Subcutaneous adipose tissue (tissue), 3 donors: ENCODE results near the genes CYP17A1 and GSTO2.

DNA sequence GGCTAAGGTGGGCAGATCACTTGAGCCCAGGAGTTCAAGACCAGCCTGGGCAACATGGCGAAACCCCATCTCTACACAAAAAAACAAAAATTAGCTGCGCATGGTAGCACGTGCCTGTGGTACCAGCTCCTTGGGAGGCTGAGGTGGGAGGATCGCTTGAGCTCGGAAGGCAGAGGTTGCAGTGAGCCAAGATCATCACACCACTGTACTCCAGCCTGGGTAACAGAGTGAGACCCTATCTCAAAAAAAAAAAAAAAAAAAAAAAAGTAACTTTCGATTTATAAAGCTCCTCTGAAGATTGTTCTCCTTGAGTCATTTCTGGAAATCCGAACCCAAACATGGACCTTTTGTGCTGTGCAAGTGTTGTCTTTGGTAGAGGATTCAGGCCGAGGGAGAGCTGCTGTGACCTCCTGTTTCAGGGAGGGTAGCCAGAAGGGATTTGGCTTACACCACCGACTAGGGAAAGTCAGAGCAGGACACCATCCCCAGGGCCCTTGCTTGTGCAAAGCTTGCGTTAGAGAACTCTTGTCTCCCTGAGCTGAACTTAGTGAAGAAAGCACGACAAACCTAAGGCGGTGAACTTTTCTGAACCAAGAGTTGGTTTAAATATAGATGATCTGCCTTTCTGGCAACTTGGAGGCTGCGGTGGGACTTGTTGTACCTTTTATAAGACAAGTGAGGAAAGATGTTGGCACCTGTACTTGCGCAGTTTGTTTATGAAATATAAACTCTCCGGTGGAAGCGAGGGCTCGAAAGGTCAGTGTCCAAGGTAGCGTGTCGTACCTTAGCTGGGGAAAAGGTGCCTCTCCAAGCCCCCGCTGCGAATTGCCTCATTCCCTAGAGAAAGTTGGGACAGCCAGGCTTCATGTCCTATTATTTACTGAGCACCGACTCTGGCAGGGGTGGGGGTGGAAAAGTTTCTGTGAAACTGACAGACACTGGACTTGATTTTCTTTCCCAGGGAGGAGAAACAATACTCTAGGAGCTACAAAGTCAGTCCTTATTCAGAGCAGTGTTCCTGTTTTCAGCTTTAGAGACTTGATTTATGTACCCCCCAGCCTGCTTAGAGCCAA lies 31.5 kb downstream of the WBP1L start:
- PRO-cap, result no peak
- RAMPAGE, long total RNA, 3 experiments, result no peak in any of the 3 experiments

DNA sequence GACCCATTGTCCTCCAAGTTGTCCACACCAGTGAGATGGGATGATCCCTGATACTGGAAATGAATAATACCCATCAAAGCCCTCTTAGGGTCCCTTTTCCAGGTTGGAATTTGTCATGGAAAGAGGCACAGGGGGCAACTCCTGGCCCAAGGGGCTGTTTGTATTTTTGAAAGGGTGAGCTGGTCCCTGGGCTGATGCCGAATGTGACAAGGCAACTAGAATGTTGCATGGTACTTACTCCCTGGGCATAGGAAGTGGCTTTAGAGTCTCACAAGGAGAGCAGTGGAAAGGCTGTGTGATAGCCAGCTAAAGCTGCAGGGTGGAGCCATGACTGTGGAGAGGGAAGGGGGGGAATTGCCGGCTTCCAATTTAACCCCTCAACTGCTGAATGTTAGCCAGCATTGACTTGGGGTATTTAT lies 37.2 kb downstream of the WBP1L start:
- PRO-cap, result no peak
- RAMPAGE, long total RNA, 3 experiments, result no peak in any of the 3 experiments

- PRO-cap, result no peak
- RAMPAGE, long total RNA, 3 experiments, result no peak in any of the 3 experiments
Measured at GRCh38 chr10:102837086-102837976, at the start of gene CYP17A1. TSS of gene CYP17A1 (minus strand) at chr10:102837413.

- PRO-cap, result no peak
- RAMPAGE, long total RNA, 3 experiments, result no peak in any of the 3 experiments
Measured at GRCh38 chr10:103476177-103476828, 2.7 kb downstream of the CALHM3 start.

DNA sequence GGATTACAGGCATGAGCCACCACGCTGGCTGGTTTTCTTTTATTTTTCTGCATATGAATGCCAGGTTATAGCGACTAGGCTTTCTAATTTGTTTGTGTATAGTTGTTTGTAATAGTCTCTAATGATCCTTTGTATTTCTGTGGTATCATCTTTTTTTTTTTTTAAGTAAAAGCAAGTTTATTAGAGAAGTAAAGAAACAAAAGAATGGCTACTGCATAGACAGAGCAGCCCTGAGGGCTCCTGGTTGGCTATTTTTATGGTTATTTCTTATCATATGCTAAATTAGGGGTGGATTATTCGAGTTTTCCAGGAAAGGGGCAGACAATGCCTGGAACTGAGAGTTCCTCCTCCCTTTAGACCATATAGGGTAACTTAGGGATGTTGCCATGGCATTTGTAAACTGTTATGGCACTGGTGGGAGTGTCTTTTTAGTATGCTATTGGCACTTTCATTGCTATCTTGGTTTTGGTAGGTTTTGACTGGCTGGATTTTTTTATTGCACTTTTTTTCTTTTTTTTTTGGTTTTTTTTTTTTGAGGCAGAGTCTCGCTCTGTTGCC lies 33.4 kb downstream of the NEURL1 start:
- PRO-cap, result no peak
- RAMPAGE, long total RNA, 3 experiments, result no peak in any of the 3 experiments

GRCh38 chr10:103594696-103595876 lies 101.6 kb downstream of the NEURL1 start:
- PRO-cap, result no peak
- RAMPAGE, long total RNA, 3 experiments, result no peak in any of the 3 experiments

GRCh38 chr10:103649430-103649848 lies 155.9 kb downstream of the NEURL1 start:
- PRO-cap, result no peak
- RAMPAGE, long total RNA, 3 experiments, result no peak in any of the 3 experiments

DNA sequence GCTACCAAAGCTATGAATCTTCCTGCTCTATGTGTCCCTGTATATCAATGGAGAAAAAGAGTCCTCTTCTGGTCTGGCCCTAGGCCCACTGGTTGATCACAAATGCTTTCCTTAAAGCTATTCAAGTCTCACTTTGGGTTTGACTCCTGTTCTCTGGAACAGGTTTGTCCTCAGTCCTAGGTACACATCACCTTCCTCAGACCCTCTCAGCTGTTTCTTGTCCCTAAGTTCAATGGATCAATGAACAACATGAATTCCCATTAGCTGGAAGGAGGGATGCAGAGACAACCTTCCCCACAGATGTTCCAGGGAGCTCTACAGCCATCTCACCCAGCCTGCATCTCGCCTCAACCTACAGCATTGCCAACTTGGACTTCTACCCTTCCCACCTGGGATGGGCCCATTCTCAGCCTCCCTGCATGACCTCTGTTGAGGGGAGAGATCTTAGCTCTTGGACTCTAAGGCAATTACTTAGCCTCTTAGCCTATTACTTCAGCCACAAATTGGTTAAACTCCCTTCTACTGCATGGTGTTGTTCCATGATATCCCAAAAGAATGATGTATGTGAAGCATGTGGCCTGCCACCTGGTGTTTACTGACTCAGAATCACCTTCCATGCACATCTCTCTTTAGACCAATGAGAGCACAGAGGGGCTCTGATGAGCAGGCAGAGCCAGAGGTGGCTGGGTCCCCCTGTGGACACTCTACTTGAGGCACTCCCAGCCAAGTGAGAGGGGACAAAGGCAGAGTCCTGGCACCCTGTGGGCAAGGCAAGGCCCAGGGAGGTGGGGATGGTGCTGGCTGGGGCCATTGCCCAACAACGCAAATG lies 164.2 kb downstream of the NEURL1 start:
- PRO-cap, result no peak
- RAMPAGE, long total RNA, 3 experiments, result no peak in any of the 3 experiments

- PRO-cap, result no peak
- RAMPAGE, long total RNA, 3 experiments, result no peak in any of the 3 experiments
Measured at GRCh38 chr10:103691977-103692352, 163.4 kb downstream of the SH3PXD2A start.

DNA sequence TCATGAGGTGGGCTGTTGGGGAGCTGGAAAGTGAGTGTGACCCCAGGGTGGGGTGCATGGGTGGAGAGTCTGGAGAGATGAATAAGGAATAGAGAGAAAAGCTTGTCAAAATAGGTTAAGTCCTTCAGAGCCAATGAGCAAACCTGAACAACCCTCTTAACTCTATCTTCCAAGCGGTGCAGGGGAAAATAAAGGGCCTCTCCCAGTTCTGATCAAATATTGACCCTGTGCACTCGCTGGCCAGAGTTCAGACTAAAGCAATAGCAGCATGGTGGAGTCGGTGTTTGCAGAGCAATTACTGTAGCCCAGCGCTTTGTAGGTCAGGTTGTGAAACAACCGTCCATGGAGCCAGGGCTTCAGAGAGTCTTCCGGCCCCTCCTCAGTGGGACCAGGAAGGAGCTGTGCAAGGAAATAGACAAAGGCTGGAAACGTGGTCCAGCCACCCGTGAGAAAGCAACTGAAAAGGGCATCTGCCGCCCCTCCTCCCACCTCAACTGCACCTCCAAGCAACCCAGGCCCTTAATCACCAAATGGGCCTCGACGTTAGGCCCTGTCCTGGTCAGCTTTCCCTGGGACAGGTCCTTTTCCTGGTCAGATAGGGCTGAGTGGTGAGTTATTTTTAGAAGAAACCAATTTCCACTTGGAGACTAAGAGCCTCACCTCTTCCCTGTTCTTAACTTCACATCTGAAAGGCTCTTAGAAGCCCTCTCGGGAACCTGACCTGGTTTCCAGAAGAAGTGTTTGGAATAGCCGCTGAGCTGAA lies 61.1 kb downstream of the SH3PXD2A start:
- PRO-cap, result no peak
- RAMPAGE, long total RNA, 3 experiments, result no peak in any of the 3 experiments

DNA sequence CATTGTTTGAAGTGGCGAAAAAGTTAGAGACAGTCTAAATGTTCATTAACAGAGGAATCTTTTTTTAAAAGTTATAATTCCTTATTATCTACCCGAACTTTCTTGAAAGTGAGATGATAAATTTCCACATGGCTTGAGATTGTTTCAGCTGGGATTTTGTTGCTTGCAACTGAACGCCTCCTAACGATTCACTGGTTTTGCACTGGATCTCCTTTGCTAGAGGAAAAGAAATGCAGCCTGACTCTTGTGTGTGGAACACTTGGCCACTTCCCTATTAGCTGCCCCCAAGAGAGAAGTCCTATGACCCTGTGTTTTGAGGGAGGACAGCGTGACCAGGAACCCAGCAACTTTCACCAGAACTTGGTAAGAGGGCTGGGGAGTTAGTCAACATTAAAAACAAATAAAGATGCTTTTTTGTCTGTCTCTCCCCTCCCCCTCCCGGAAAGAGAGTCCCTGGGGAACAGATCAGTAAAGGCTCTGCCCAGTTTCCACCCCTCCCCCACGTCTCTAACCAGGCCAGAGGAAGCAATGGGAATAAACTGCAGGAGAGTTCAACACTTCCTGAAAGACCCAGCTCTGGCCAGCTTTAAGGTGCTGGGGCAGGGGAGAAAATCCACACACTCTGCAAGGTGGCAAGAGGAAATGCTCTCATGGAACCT lies 21.7 kb downstream of the SH3PXD2A start:
- PRO-cap, result no peak
- RAMPAGE, long total RNA, 3 experiments, result no peak in any of the 3 experiments

DNA sequence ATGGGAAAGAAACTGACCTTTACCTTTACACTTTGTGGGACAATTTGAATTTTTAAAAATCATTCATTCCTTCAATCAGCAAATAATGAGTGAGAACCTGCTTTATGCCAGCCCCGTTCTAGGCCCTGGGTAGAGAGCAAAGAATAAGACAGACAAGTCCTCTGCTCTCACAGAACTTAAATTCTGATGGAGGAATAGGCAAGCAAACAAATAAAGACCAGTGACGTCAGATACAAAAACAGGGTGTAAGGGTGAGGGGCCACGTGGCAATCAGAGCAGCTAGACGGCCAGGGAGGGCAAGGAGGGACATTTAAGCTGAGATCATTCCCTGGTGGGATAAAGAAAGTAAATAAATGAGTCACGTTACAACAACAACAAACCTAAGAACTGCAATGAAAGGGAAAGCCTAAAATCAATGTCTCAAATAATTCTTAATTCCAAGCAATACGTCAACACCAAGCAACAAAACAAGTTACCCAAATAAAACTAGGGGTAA lies 21.8 kb downstream of the STN1 start:
- PRO-cap, result no peak
- RAMPAGE, long total RNA, 3 experiments, result no peak in any of the 3 experiments

- PRO-cap, result no peak
- RAMPAGE, long total RNA, 3 experiments, result no peak in any of the 3 experiments
Measured at GRCh38 chr10:103966432-103966882, 483 bp upstream of the SLK start.

DNA sequence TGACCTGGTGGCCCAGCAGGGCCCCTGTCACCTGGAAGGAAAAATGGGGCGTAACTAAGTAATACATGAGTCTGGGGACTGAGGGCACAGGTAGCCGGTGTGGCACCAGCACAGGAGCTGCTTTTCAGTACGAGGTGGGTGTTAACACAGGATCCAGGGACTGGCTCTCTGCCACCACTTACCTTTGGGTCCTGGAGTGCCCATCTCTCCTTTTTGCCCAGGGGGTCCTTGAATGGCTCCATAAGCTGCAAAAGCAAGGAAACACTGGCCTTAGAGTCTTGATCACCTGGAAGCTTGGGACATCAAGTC lies 53.0 kb downstream of the COL17A1 start:
- PRO-cap, result no peak
- RAMPAGE, long total RNA, 3 experiments, result no peak in any of the 3 experiments

DNA sequence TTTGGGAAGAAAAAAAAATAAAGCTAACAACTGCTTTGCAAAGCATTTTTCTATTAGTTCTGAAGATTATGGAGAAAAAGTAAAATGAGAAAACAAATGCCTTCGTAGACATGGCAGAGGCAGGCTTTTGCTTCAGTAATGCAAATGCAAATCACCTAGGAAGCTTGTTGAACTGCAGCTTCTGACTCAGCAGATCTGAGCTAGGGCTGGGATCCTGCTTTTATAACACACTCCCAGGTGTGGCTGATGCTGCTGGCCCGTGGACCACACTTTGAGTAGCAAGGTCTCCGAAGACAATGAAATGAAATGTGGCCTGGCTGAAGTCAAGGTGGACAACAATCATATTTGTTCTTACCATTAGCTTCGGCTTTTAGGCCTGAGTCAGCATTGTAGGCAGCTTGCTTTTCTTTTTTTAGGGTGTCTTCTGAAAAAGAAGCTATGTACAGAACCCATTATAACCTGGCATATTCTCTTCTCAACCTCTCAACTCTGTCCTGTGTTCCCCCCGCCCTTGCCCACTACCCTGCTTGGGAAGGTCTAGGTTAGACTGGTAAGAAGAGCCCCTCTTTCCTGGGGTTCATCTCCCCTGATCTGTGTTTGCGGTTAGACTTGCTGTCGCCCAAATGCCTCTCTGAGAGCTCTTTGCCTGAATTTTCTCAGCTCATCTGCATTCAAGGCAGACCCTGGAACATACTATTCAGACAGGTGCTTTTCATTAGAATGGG lies 26.2 kb downstream of the COL17A1 start:
- PRO-cap, result no peak
- RAMPAGE, long total RNA, 3 experiments, result no peak in any of the 3 experiments

DNA sequence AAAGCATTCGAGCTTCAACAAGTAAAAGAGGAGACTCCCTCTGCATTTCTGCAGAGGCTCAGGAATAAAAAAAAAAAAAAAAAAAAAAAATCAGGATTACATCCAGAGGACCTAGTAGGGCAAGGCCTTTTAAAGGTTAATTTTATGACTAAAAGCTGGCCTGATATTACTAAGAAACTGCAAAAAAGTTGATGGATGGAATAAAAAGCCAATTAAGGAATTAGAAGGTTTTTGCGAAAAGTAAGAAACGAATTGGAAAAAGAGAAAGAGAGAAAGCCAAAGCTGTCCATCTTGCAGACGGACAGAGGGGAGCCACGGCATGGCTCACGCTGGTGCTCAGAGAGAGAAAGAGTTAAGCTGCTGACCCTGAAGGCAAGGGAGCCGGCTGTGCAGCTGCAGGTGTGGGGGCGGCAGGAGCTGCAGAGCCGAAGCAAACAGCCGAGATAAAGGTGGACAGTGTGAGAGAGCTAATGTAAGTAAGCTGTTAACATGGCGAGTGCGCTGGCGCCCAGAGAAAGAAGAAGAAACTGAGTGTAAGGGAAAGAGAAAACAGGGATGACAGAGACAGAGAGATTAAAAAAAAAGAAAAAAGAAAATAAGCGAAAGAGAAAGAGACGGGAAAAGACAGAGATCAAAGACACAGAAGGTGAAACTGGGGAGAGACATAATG lies 18.3 kb downstream of the COL17A1 start:
- PRO-cap, result no peak
- RAMPAGE, long total RNA, 3 experiments, result no peak in any of the 3 experiments

GRCh38 chr10:104117605-104118412 lies 4.2 kb upstream of the SFR1 start:
- PRO-cap, result no peak
- RAMPAGE, long total RNA, 3 experiments, result no peak in any of the 3 experiments

DNA sequence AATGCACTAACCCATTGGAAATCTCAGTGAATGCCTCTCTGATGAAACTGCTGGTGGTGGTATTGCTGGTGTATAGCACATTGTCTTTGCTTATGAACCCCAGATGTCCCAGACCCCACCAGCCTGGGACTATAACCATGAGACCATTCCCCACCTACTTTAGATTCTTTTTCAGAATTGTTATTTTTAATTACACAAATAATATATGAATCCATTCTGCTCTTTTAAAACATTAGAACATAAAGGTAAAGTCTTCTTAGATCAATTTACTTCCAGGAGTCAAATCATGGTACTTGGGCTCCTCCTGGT lies 10.4 kb downstream of the CFAP43 start:
- PRO-cap, result no peak
- RAMPAGE, long total RNA, 3 experiments, result no peak in any of the 3 experiments

DNA sequence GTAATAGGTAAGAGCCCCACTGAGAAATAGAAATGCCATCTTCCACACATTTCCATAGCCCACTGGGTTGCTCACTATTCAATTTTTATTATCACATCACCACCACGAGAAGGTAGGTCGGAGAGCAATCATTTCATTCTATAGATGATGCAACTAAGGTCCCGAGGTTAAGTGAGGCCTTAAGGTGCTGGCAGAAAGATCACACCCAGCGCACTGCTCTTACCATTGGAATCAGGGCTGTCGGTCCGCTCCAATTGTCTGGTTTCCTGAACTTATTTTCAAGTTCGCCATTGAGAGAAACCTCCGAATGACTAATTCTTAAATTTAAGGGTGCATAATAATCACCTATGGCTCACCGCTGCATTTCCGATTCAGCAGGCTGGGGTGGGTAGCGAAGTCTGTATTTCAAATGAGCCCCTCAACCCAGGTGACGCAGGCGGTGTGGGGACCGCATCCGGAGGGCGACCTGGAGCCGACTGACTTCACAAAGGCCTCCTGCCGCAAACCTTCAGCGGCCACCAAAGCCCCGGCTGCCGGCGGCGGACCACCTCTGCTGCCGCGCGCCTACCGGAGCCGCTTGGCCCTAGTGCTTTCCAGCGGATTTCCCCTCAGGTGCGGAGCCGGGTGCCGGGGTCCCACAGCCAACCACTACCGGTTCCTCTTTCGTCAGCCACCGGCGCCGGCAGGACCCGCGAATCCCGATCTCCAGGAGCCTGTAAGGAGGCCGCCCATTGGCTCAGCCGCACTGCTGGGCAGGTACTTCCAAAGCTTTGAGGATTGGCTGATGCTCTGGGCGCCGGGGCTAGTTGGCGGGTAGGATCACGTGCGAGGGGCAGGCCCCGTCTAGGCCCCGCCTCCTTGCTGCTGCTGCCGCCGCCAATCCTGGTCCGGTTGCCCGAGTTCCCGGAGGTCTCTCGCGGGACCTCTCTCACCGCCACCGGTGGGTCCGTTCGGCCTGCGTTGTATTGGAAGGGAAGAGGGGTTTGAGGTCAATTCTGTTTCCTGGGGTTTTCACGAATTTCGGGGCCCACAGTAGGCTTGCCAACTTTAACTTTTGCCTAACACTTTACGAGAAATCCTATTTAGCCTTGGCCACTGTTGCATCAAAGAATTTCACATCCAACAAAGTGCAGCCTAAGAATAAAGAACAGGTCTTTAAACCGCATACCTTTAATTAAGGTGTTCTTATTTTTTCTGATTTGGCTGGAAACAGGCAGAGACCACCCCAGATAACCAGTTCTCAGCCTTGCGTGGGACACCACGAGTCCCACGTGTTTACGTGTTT lies at the start of gene GSTO2:
Gene GSTO2, plus strand, starts transcription at position 855 of the 1,285 bp plus-strand sequence.
- PRO-cap, result bidirectional peak, plus-strand start at position 898 of the sequence, minus-strand start at position 671 of the sequence
- RAMPAGE, long total RNA, 3 experiments, result start-site peak on the minus strand in 2 of 3 experiments, centred at positions 653 to 659 of the sequence, 16 to 19 reads per replicate

GRCh38 chr10:104298068-104298800 lies 29.2 kb downstream of the GSTO2 start:
- PRO-cap, result no peak
- RAMPAGE, long total RNA, 3 experiments, result no peak in any of the 3 experiments